ENCODE results near the gene ECT2.

- RRBS: no CpG with 5 or more reads among the region's 5 CpGs
Measured at GRCh38 chr3:172411580-172411920, 36.7 kb downstream of the GHSR start.

DNA sequence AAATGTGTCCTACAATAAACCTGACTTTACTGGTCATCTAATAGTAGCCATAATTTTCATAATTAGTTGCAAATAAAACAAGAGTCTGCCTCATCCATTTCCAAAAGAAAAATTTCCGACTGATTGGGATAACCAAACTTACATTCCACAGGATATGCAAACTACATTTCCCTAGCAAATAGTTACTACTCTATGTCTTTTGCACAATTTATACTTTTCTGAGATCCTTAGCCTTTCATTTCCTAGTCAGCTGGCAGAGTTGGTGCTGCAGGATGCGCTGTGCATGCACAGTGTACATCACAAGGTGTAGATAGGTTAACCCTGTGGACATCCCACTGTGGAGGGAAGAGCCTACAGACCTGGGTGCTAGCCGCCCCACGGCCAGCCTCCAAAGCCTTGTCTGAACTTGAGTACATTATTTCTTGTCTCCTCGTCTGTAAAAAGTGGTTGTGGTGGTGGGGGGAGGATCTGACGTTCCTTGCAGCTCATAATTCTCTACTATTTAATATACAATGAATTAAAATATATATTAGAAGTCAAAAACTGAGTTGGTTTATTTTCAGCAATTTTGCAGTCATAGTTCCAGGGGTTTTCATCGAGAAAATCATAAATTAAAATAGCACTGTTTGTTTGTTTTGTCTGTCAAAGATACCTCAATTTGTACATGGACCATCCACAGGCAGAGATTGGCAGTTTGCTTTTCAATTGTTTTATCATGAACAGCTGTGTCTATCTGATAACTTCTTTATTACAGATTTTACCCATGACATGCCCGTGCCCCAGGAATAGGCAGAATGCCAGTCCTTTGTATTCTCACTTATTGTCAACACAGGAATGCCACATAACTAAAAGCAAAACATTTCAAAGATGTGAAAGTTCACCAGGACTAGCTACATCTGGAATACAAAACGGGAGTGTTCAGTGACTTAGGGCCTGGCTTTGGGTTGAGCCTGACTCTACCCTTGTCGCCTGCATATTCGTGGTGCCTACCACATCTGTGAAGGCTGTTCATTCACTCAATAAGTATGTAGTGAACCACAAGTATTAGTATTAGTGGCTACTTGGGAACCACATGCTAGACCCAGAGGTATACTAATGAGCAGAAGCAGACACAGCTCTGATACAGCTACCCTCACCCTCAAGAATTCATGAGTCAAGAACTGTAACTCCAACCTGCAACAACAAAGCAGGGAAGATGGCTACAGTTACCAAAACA, 3.2 kb downstream of the TNFSF10 start:
- RRBS: no CpG with 5 or more reads among the region's 11 CpGs

DNA sequence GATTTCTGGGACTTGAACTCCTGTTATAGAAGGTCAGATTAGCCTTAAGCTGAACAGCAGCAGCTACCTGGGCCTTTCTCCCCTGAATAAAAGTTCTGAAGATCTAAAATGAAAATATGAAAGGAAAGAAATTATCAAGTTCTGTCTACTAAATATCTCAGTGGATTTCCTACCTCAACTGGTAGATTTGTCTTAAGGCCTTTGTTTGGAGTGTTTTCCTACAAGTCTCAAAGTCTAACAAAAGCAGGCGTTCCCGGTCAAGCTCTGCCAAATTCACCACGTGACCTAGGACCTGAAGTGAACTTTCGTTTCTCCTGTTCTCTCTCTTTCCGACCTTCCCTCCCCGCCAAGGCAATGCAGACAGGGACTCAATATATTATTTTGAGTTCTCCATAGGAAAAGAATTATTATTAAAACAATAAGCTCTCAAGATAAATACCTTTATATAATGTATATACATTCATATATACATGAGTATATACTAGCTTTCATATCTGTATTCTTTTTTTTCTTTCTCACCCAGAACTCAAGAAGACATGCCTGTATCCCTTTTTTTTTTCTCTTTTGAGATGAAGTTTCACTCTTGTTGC, 71.3 kb upstream of the TNFSF10 start:
- RRBS: no CpG with 5 or more reads among the region's 6 CpGs

- RRBS: no CpG with 5 or more reads among the region's 8 CpGs
Measured at GRCh38 chr3:172604071-172604335, 80.8 kb upstream of the TNFSF10 start.

DNA sequence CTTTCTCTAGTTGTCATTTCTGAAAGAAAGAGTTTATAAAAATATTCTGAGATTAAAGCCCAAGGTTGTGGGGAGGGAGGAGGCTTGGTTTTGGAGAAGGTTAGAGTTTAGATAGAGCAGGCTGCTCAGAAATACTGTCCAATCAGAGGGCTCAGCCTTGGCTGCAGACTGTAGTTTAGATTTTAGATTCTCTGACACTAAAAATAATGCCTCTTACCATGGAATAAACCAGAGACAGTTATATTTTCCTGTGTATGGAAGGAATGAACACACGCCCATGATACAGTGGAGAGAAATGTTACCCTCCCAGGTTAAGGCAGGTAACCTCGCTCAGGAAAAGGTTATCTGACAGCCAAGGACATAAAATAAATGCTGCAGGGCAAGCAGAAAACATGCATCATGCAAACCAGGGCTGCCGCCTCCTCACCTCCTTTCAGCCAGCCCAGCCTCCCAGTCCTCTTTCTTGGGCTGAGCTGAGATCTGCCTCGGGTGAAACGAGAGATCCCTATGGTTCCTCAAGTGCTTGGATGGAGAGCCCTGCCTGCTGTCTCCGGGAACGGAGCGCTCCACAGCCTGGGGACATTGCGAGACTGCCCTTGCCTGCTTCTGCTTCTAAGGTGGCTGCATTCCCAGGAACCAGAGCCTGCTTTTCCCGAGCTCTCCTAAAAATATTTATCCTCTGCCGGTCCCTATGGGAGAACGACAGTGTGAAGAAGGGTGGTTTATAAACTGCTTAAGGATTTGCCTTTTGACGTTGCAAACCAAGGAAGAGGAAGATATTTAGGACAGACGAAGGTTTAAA, 874 bp downstream of the NCEH1 start:
- RRBS: no CpG with 5 or more reads among the region's 14 CpGs

DNA sequence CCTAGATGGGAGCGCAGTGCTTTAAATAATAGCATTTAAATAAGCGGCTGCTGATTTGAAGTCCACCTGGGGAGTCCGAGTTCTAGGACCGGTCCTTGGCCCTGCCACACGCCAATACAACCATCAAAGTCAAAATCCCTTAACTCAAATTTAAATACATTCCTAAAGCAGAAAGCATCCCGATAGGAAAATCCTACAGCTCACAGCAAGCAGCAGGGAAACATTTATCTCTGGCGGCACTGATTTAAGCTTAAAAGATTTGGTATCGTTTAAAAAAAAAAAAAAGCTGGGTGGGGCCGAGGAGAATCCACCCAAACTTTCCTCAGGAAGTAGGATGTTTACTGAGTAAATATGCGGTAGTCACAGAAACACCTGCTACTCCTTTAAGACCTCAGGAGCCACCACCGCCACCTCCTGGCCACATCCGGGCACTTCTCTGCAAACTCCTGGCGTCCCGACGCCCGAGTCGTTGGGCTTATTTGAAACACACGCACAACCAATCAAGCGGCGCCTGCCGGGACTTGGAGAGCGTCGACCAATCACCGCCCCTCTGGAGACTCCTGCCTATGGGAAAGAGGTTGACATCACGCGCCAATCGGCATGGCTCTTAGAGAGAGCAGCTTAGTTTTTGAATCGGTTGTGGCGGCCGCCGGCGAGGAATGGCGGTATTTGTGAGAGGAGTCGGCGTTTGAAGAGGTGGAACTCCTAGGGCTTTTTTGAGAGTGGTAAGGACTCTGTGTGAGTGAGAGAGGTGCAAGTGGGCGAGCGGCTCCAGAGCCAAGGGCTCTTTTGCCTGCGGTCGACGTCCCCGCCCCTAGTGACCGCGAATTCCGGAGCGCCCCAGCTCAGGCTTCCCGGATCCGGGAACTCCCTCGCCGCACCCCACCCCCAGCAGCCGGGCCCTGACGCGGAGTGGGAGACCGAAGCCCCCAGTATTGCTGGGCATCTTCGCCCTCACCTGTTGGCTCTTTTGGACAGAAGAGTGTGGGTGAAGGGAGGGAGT, at the start of gene ECT2:
Gene ECT2, plus strand, starts transcription at position 594 of the 1,003 bp plus-strand sequence.
- RRBS: 5% methylated on average over 11 of the region's 54 CpGs

- RRBS: 3% methylated on average over 13 of the region's 112 CpGs
Measured at GRCh38 chr3:174440625-174441866, 418.1 kb upstream of the NAALADL2 start.

DNA sequence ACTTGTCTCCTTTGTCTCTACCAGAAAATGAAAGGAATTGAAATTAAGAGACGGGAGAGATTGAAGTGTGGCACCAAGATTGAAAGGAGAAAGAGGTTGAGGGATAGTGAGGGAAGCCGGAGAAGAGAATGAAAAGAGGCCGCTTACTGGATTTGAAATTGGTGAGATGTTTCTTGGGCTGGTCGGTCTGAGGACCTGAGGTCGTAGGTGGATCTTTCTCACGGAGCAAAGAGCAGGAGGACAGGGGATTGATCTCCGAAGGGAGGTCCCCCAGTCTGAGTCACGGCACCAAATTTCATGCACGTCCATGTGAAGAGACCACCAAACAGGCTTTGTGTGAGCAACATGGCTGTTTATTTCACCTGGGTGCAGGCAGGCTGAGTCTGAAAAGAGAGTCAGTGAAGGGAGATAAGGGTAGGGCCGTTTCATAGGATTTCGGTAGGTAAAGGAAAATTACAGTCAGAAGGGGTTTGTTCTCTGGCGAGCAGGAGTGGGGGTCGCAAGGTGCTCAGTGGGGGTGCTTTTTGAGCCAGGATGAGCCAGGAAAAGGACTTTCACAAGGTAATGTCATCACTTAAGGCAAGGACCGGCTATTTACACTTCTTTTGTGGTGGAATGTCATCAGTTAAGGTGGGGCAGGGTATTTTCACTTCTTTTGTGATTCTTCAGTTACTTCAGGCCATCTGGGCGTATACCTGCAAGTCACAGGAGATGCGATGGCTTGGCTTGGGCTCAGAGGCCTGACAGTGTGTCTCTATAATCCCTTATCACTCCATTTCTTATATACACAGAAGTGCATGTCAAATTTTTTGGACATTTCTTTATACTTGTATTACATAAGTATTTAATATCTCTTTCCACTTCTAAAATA, 870.4 kb downstream of the TBL1XR1 start:
- RRBS: no CpG with 5 or more reads among the region's 16 CpGs

GRCh38 chr3:176906414-176906798, 290.9 kb downstream of the TBL1XR1 start:
- RRBS: no CpG with 5 or more reads among the region's 3 CpGs

DNA sequence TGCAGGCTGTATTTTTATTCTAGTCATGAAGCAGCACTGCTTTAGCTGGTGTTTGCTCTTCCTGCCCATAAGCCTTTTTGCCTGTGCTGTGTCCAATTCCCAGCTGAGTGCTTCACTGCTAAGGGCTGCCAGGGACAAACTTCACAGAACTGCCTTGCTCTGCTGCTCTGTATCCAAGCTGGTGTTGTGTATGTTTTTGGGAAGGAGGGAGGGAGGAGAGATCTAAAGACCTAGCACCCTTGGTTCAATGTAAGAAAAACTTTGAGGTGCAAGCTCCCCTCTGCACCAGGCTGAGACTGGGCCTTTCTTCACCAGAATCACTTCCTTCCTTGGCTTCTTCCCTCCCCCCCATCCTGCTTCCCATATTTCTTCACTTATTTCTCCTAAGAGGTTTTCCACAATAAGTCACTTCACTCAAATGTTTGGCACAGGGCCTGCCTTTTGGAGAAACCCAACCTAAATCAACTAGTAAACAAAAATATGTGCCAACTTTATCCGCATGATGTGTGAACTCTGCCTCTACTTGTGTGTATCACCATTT, 156.1 kb downstream of the TBL1XR1 start:
- RRBS: no CpG with 5 or more reads among the region's 1 CpG

- RRBS: no CpG with 5 or more reads among the region's 4 CpGs
Measured at GRCh38 chr3:177142153-177142609, 55.1 kb downstream of the TBL1XR1 start.

- RRBS: no CpG with 5 or more reads among the region's 13 CpGs
Measured at GRCh38 chr3:177151376-177151987, 45.8 kb downstream of the TBL1XR1 start.

- RRBS: no CpG with 5 or more reads among the region's 16 CpGs
Measured at GRCh38 chr3:177152728-177153677, 44.3 kb downstream of the TBL1XR1 start.

DNA sequence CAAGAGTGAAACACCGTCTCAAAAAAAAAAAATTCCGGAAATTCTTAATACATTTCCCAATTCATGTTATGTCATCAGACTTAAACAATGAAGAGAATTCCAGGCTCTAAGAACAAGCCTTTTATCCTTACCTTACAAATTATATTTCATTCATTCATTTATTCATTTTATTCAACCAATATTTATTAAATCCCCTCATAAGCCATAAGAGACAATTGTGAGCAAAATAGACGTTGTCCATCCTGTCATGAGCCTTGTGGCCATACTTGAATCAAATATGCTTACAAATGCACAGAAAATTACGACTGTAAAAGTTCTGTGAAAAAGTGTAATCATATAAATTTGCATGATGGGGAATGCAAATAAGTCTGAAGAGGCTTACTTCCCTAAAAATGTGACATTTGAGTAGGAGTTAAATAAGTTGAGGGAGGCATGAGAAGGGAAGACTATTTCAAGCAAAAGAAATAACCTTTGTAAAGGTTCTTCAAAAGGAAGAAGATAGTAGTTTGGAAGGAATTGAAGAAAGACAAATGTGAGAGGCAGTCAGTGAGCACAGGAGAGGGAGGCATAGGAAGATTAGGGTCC, 49.5 kb upstream of the TBL1XR1 start:
- RRBS: 98% methylated on average over 2 of the region's 4 CpGs

DNA sequence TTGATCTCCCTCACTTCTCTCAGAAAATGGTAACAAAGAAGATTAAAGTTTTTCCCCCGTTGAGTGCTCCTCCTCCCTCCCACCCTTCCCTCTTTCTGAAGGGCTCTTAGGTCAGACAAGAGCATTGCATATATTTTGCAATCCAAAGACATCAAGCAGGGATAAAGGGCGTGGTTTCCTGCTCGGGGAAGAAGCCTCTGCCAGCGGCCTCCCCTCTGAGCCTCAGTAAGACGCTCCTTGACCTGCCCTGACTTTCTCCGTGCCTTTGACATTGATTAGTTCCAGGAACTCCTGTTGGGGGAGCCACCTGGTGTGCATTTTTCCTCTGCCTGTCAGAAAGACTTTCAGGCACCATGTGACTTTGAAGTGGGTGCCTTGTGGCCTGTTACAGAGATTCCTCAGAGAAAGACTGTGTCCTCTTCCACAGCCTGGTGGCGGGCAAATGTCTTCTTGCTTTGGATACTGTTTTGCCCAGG, 87.1 kb upstream of the TBL1XR1 start:
- RRBS: no CpG with 5 or more reads among the region's 7 CpGs

DNA sequence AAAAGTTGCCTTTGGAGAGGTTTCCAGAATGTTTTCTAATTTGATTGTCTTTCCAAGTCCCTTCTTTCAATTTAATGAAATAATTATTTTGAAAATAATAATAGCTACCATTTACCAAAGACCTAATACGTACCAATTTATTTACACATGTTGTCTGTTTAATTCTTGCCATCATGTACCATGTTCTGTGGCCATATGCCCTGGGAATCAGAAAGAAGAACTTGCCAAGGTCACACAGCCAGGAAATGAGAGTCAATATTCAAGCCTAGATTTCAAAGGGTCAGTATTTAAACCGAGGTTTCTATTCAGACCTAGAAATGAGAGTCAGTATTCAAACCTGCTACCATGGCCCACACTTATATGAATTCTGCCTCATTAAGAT, 103.5 kb upstream of the TBL1XR1 start:
- RRBS: no CpG with 5 or more reads among the region's 2 CpGs

- RRBS: no CpG with 5 or more reads among the region's 14 CpGs
Measured at GRCh38 chr3:177377058-177377690, 179.9 kb upstream of the TBL1XR1 start.

- RRBS: no CpG with 5 or more reads among the region's 1 CpG
Measured at GRCh38 chr3:177428982-177429311, 231.7 kb upstream of the TBL1XR1 start.

- RRBS: no CpG with 5 or more reads among the region's 6 CpGs
Measured at GRCh38 chr3:177441637-177442228, 244.5 kb upstream of the TBL1XR1 start.

Measured in HL-60 (cell line).